Tongue (tissue), 2 donors: ENCODE measurements around the gene PPP3CB.

- RAMPAGE, long total RNA: no peak
Observed at GRCh38 chr10:72085289-72085883, 3.0 kb downstream of the SPOCK2 start.

DNA sequence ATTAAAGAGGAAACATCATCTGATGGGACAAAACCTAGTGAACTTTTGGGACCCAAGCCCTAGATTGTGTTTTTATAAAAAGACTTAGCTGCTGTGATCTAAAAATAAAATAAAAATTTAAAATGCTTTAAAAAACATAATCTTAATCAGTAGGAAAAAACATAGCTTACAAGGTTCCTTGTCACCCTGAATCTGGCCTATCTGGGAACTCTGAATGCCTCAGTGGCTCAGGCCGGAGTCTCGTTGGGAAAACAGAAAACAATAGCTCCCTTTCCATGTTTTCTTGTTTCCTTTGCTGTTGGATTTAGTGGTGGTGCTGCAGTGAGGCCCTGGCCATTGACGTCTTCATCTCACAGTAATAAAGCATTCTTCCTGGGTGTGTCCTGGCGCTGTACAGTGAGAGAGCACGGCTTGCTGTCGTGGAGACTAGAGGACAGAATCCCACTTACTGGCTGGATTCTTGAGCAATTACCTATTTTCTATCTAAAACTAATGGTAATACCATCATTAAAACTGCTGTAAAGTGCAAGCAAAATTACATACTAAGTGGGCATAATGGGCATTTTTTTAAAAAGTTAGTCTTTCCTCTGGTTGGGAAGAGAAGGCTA lies 1.2 kb upstream of the SPOCK2 start:
- RAMPAGE, long total RNA: no peak

DNA sequence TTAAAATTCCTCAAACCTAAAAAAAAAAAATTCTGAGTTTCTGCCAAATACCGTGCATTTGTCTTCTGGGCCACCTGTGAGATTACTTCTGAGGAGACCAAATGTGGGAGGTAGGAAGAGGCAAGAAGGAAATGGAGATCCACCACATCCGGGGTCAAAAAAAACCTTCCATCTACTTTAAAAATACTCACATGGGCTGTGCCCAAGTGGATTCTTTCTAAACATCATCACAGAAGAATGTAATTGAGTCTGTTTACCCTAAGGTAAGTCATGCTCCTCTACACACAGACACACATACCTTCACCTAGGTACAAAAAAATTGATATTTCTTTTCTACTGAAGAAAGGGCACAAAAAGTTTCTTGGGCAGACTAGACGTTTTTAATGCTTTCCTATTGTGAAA lies 19.0 kb upstream of the SPOCK2 start:
- RAMPAGE, long total RNA: no peak

DNA sequence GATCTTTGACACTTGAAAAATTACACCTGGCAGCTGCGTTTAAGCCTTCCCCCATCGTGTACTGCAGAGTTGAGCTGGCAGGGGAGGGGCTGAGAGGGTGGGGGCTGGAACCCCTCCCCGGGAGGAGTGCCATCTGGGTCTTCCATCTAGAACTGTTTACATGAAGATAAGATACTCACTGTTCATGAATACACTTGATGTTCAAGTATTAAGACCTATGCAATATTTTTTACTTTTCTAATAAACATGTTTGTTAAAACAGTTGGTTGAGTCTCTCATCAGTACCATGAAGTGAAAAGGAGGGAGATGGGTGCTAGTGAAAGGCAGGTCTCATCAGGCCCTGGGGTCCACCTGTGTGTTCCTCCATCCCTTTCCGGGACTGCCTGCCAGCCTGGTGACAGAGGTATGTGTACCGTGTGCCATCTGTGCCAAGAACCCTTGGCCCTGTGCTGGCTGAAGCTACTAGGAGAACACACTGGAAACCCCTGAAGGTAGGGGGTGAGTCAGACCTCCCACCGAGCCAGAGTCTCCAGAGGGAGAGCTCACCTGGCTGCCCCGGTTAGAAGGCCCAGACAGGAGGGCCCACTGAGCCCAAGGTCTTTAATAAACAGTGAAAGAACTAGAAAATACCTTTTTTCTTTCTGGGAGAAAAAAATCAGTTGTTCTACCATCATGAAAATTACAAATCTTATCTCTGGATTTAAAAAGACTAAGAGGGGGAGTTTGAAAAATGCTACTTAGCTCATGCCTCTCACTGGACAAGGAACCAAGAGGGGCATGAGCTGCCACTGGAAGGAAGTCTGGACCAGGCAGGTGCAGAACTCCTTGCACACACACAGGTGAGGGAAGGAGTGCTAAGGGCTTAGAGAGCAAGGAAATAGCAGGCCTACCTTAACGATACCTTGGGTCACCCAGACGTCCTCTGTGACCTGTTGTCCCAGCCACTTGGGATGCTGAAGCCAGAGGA lies 2.3 kb downstream of the DDIT4 start:
- RAMPAGE, long total RNA: no peak

- RAMPAGE, long total RNA: no peak
Observed at GRCh38 chr10:72305435-72305915, 31.8 kb downstream of the DDIT4 start.

DNA sequence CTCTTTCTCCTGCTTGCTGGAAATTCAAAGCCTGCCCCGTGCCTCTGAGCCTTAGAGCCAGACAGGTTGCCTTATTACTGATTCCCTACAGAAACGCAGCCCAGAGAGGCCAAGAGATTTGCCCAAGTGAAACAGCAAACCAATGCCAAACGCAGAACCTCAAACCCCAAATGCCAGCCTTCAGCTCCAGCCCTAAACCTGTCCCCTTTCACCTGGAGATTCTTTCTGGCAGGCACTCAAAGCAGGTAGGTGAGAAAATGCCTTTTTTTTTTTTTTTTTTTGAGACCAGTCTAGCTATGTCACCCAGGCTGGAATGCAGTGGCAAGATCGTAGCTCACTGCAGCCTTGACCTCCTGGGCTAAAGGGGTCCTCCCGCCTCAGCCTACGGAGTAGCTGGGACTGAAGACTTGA lies 35.9 kb downstream of the DNAJB12 start:
- RAMPAGE, long total RNA: no peak

DNA sequence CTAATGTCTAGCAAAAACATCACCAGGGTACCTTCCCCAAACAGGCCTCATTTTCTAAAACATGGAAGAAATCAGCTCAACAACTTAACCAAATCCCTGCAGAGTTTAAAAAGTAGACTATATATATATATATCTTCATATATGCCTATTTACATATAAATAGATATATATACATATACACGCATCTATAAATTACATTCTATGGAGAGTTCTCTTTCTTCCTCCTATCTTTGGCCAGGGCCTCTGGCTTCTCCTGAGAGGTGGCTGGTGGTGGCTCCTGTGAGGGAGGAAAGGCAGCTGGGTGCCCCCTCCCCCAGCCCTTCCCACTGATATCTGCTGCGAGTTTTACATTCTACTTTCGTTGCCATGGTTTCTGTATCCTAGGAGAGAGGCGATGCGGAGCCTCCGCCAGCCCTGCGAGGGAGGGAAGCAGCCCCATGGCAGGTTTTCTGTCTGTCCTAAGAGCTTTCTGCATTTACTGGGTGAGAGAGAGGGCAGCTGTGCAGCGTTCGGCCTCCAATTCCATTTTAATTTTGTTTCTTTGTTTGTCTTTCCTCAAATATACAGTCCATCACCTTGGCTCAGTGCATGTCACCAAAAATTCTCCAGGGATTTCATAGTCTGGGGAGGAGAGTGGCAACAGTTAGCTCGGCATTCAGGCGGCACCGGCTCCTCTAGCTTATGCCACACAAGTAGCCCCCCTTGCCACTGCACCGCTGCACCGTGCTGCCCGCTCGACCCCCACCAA lies 20.5 kb downstream of the DNAJB12 start:
- RAMPAGE, long total RNA: no peak

- RAMPAGE, long total RNA: no peak
Observed at GRCh38 chr10:72343317-72343579, 11.5 kb downstream of the DNAJB12 start.

DNA sequence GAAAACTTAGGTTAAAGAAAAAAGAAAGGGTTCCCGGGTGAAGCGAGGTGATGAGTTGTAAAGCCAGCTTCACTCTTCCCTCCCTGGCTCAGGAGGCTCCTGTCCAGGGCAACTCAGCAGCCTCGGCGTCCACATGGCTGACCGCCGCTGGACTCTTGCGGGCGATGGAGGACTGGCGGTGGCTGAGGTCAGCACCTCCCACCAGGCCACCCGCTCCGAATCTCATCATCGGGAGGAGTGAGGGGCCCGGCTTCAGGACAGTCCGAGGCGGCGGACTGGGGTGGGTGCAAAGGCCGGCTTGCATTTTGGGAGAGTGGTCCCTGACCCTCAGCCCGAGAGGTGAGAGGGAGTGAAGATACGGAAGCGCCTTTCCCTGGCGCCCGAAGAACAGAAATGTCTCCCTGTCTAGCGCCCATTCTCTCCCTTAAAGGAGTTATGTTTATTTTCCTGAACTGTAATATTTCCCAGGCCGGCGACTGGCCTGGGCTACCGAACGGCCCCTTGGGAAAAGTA lies 728 bp downstream of the DNAJB12 start:
- RAMPAGE, long total RNA: no peak

DNA sequence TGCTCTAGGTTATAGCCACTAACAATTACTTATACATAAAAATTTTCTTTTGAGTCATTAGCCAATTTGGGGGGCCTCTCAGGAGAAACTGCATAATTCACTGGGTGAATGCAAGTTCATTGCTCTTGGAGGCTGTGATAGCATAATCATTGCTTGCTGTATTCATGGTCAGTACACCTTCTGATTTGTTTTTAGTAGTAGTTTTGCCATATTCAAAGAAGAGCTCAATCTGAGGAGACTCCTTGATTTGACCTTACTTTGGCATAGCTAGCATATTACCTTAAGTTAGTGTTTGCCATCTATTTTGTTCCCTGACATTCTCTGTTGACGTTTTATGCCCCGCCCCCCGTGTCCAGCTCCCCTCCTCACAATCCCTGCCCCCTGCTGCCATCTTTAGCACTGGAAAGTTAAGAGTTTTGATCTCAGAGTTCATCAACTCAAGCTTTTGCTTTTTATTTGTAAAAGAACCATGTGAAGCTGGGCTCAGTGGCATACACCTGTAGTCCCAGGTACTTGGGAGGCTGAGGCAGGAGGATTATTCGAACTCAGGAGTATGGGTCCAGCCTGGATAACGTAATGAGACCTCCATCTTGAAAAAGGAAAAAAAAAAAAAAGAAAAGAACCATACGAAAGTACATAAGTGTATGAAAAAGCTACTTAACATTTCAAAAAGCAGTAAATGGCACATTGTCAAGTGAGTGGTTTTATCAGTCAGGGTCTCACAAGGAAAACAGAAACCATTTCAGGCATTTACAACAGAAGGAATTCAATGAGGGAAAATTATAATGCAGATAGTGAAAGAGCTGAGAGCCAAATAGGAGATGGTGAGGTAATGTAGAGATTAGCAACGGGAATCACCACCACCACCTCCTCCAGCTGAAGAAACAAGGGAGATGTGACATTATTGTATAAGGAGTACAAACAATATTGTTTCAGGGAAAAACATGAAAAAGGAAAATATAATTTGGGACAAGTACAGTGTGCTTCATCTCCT lies 64.8 kb downstream of the MCU start:
- RAMPAGE, long total RNA: no peak

- RAMPAGE, long total RNA: no peak
Observed at GRCh38 chr10:72952915-72953266, 1.7 kb downstream of the PLA2G12B start.

DNA sequence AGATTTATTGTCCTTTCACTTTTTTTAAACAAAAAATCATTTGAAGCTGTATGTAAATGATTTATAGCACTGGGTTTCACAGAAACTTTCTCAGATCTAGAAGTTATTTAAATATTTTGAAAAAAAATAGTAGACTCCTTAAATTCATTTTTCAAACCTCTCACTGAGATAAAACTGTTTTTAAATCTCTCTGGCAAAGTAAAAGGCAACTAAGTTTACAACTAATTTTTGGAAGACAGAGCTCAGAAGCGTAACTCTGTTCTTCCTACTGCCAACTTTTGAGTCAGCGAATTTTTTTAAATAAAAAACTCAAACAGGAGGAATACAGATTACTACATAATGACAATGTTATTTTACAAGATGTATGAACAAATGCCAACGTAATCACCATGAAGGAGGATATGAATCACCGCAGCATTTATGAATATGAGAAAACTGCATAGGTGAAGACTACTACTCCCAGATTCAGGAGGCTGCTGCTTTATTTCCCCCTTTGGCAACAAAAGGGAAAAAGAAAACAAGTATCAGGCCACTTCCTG lies 52.4 kb downstream of the P4HA1 start:
- RAMPAGE, long total RNA: no peak

GRCh38 chr10:73136523-73136887 lies 26.2 kb downstream of the NUDT13 start:
- RAMPAGE, long total RNA: no peak

DNA sequence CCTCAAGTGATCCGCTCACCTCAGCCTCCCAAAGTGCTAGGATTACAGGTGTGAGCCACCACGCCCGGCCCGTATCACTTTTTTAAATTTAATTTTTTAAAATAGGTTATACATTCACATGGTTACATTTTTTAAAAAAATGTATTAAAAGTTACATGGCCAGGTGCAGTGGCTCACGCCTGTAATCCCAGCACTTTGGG lies 10.6 kb downstream of the ECD start:
- RAMPAGE, long total RNA: no peak

- RAMPAGE, long total RNA: no peak
Observed at GRCh38 chr10:73295640-73296368, 43.4 kb upstream of the MRPS16 start.

DNA sequence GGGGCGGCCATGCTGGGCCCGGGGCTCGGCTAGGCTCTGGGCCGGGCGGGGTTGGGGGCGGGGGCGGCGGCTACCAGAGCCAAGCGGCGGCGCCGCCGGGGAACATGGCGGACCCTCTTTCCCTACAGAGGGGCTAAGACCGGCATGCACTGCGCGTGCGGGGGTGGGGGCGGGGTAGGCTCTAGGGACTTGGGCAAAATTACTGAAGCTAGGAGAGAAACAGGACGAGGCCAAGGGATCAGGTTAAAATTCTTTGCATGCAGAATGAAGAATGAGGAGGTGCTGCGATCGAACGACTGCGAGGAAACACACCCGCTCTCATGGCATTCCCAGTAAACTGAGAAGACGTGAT lies at the start of gene PPP3CB:
Gene PPP3CB, minus strand, starts transcription at position 146 of the 352 bp plus-strand sequence.
- RAMPAGE, long total RNA: no peak

DNA sequence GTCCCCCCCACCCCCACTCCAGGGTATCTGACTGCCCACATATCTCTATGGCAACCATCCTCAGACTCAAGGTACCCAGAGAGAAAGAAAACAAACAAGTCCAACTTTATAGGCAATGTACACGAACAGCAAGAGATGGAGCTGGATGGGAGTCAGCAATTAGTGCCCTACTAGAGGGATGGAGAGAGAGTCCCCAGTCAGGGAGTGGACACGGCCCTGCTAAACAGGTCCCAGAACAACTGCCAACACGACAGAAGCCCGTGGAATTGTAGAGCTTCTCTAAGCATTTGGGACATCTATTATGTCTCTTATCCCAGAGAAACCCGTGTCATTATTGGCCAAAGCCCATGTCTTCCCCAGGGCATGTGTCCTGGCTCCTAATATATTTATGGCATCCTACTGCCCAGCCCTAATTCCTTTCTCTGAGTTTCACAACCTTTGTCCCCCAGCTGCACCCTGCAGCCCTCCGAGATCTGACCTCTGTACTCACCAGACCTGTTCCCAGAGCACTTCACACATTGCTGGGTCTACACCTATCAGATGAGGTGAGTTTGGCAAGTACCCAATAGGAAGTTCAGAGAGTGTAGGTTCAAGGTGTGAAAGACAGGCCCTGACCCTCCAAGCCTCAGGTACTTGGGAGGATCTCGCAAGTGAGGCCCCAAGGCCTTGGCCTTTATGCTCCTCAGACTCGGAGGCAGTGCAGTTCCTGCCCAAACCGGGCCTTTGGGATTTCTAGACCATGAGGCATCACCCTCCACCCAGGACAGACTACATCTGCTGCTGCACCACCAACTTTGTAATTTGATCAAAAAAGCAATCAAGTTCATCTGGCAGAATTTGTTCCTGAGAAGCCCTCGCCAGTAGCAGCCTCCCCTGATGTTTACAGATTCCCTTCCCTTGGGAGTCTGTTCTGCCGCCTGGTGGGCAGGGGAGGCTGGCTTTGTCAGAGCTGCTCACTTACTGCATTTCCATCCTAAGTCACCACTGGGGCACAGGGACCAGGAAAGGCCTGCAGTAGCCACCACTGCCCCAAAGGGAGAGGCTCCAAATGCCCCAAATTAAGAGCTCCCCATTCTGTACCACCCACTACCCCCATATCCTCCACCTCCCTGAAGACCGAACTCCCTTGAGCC lies 2.4 kb downstream of the CAMK2G start:
- RAMPAGE, long total RNA: no peak

GRCh38 chr10:73913943-73914328 lies 3.0 kb downstream of the PLAU start:
- RAMPAGE, long total RNA: no peak

DNA sequence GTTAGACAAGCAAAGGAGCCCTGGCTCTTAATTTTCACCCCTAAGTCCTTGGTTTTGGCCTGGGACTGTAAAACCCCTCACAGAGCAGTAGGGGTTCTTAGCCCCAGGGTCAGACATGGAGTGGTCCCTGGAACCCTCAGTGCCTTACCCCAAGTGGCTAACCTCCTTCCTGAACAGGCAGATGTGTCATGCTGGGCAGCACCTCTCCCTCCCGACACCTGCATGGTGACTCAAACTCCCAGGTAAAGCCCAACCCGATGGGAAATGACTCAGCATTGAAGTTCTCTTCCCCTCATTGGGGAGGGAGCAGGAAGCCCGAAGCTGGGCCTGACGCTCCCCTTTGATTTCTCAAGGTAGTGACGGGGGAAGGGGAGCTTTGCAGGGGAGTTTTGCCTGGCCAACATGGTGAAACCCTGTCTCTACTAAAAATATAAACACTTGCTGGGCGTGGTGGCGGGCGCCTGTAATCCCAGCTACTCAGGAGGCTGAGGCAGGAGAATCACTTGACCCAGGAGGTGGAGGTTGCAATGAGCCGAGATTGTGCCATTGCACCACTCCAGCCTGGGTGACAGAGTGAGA lies 21.4 kb downstream of the PLAU start:
- RAMPAGE, long total RNA: no peak

DNA sequence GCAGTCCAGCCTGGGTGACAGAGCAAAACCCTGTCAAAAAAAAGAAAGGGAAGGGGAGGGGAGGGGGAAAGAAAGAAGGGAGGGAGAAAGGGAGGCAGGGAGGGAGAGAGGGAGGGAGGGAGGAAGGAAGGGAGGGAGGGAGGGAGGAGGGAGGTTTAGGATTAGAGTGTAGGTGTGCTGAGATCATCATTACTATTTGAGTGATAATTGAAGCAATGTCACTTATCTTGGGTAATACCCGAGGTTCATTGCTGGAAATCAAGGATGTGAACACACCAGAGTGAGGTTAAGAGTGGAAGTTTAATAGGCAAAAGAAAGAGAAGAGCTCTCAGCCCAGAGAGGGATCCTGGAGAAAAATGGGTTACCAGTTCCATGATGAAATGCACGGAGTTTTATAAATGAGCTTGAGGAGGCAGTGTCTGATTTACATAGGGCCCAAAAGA lies 27.7 kb downstream of the VCL start:
- RAMPAGE, long total RNA: no peak